Heart right ventricle (tissue), 2 donors: ENCODE data around the gene HACD3.

GRCh38 chr15:63942604-63943249, 103.6 kb downstream of the DAPK2 start:
- PRO-cap, 2 experiments = no peak in any of the 2 experiments

- PRO-cap, 2 experiments = no peak in any of the 2 experiments
These were observed 41.6 kb downstream of the DAPK2 start for GRCh38 chr15:64004601-64005075.

GRCh38 chr15:64044674-64045352, 1.5 kb downstream of the DAPK2 start:
- PRO-cap, 2 experiments = no peak in any of the 2 experiments

- PRO-cap, 2 experiments = no peak in any of the 2 experiments
These were observed 685 bp upstream of the DAPK2 start for GRCh38 chr15:64046946-64047394.

DNA sequence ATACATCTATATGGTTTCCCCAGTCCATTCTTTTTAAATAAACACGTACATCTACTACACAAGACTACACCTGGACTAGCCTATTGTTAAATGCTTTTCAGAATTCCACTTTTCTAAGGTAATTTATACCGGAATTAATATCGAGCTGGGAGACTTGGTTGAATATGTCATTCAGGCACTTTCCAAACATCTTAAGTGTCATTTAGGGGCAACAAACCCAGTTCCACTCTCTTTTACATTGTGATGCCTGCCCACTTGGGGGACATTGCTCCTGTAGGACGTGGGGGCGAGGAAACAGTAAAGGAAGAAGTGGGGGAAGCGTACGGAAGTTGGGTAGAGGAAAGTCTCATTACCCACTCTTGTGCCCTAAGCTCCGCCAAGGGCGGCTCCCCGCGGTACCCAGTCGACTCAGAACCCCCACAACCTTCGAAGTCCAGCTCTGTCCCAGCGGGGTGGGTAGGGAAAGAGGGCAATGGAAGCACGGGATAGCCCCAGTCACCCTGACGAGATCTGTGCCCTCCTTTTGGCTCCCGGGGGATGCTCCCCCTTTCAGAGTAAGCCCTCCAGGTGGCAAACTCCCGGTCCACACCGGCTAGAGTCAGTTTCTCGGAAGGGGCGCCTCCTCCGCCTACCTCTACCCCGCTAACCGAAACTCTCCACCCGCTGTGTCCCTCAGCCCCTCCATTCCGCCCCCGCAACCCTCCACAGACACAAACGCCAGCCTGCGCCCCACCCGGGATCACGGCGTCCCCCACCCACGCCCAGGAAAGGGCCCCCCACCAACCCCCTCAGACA, 639 bp downstream of the CSNK1G1 start:
- PRO-cap, 2 experiments = no peak in any of the 2 experiments

GRCh38 chr15:64390902-64391101, 3.2 kb downstream of the TRIP4 start:
- PRO-cap, 2 experiments = peak in 2 of 2 experiments; most common minus-strand start chr15:64390955 (in 2)

DNA sequence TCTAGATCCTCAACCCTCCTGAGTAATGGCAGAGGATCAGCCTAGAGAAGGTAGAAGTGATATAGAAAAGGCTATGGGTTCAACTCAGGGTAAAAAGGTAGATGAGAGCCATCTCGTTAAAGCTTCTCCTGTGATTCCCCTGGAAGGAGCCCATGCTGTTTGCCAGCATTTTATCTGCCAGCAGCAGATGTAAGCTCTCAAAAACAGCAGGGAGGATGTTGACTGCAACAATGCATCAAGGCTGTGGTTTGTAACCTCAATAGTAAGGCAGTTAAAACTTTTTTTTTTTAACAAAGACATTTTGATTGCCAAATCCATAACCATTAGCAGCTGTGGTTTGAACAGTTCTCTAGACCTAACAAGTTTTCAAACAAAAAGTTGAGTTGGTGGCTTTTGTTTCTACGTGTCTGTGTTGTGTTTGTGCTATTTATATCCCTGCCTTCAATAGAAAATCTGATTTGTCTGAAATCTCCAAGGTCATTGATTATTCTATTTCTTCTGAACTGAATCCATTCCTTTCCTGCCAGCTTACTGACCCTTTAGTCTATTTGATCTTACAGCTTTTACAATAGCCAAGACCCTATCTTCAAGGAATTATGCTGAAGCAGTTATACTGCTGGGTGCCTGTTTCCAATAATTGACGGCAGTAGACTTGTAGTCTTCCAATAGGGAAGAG, 30.0 kb upstream of the ZNF609 start:
- PRO-cap, 2 experiments = no peak in any of the 2 experiments

GRCh38 chr15:64499189-64500180, 39.1 kb downstream of the ZNF609 start:
- PRO-cap, 2 experiments = no peak in any of the 2 experiments

DNA sequence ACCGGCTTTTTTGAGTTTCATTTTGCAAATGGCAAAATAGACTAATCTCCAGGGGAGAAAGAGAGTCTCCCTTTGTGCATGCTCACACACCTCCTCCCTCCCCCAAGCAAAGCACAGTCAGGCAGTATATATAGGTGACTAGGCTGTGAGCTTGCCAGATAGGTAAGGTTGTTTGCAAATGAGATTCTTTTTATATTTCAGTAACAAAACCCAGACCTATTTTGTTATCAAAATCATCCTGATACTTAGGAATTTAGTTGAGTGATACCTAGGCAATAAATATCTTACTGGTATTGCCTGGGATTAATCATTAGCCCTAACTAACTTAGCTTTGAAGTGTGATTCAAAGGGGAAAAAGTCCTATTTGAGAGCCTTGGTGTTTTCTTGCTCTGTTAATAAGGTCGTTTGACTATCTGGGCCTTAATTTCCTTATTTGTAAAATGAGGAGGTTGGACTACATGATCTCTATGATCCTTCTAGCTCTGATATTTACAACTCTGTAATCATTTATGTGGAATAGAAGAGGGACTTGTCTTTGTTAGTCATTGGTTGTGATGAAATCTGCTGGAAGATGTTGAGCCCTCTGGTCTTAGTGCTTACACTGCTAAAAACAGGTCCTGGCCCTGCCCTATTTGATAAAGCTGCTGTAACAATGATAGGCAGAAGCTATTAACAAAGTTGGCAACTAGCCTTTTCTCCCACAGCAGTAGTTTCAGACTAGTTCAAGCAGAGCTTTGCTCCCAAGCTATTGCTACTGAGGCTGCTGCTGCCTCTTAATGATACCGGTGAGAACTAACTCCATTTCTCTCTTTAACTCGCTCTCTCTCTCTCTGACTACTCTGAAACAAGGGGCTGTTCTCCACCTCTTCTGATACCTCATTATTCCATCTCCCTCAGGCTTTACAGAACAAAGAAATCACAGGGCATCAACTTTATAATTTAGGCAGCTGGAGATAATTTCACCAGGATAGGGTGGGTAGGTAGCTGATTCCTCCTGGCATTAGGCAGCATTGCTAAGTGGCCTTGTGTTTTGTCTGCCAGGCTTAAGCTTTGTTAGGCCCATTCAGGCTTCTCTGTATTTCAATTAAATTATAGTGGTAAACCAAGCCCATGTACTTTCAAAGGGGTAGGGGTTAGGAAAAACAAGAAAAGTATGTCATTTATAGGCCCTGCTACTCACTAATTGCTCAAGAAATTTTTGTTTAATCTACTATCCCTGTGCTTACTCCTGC, 139.9 kb downstream of the RBPMS2 start:
- PRO-cap, 2 experiments = no peak in any of the 2 experiments

- PRO-cap, 2 experiments = peak in 1 of 2 experiments; most common plus-strand start chr15:64701708 (in 1)
These were observed 73.7 kb downstream of the RBPMS2 start for GRCh38 chr15:64701592-64702254.

GRCh38 chr15:64740223-64741478, 34.7 kb downstream of the RBPMS2 start:
- PRO-cap, 2 experiments = peak in 1 of 2 experiments; most common minus-strand start chr15:64740479 (in 1)

- PRO-cap, 2 experiments = peak in 2 of 2 experiments; most common plus-strand start chr15:64835890 (in 1); most common minus-strand start chr15:64835728 (in 1)
These were observed 6.0 kb upstream of the PLEKHO2 start for GRCh38 chr15:64835598-64836186.

- PRO-cap, 2 experiments = peak in 2 of 2 experiments; most common plus-strand start chr15:64842843 (in 2); most common minus-strand start chr15:64842671 (in 1)
These were observed 793 bp downstream of the PLEKHO2 start for GRCh38 chr15:64842435-64842981.

GRCh38 chr15:64951867-64952960, 37.5 kb downstream of the SPG21 start:
- PRO-cap, 2 experiments = no peak in any of the 2 experiments

DNA sequence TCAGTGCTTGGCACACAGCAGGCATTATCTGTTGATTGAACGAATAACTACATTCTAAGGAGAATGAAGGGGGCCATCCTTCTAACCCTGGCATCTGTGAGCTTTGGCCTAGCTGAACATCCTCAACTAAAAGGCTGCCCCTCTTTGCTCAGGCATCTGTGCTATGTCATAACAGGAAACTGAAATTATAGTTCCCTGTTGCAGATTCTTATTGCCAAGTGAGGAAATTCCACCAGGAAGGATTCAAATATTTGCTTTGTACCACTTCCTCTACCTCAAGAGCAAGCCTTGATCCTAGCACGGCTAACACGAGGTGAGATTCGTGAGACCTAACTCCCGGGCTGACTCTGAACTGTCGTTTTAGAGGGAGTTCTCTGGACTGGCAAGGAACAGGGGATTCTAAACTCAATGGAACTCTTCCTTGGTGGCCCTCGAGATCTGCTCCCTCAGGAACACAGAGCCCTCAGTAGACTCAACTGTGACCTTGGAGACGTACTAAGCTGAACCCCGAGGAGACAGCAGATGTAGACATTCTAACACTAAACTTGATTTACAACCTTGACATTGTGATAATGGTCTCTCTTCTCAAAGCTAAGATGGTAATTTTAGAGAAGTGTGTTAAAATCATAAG, 4.3 kb downstream of the SPG21 start:
- PRO-cap, 2 experiments = no peak in any of the 2 experiments

GRCh38 chr15:65130856-65131355, 2.7 kb downstream of the PDCD7 start:
- PRO-cap, 2 experiments = no peak in any of the 2 experiments

DNA sequence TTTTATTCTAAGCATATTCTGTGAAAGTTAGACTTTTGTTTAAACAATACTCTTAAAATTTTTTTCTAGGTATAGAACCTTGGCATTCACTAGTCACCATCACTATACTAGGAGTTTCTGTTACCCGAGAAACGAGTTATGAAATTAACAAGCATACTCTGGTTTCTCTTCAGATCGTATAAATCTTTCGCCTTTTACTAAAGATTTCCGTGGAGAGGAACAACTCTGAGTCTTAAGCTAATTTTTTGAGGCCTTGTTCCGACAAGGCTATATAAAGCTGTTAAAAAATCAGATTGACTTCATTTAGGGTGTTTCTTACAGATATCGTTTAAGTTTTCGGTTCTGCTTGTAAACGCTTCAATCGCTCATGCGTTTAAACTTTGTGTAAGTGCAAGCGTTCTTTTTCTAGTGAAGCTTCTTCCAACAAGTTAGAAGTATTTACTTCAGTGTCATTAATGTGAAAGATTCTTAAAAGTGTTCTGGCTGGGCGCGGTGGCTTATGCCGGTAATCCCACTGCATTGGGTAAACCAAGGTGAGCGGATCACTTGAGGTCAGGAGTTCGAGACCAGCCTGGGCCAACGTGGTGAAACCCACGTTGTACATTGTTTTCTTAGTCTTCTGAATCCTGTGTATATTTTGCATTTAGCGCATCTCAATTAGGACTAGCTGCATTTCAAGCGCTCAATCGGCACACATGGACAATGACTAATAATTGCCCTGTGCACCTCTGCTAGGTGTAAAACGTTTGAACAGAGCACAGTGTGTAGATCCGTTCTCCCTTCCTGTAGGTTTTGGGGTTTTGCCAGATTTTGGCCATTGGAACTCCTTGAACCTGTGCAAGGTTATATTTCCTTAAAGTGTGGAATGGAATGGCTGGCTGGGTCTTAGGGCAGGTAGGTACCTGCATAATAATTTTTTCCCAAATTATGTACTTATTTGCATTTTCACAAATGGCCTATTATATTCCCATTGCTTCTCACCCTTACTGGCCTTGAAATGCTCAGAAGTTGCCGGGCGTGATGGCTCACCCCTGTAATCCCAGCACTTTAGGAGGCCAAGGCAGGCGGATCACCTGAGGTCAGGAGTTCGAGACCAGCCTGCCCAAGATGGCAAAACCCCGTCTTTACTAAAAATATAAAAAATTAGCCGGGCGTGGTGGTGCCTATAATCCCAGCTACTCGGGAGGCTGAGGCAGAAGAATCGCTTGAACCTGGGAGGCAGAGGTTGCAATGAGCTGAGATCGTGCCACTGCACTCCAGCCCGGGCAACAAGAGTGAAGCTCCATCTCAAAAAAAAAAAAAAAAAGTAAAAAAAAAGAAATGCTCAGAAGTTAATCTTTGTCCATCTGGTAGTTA, 18.3 kb upstream of the PARP16 start:
- PRO-cap, 2 experiments = peak in 2 of 2 experiments; most common plus-strand start position 154 of the sequence (in 2)

DNA sequence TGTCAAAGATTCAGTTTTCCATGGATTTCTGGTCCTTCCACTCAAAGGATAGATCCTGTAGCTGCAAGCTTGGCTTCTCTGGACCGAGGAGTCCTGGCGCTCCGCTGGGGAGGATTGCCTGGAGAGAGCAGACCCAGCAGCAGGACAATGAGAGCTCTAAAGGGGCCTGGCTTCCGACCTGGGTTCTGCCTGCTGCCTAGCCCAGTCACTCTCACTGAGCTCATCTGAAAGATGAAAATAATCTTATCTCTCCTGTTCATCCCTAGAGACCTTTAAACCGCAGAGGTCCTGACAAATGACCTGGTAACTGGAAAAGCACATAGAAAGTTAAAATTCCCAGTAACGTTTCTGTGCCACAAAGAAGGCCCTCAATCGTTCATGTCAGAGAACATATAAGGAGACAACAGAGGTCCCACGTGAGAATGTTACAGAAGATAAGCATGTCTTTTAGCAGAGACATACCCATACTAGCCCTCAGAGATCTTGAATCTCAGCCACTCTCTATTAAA, 693 bp upstream of the IGDCC3 start:
- PRO-cap, 2 experiments = no peak in any of the 2 experiments

GRCh38 chr15:65530279-65530952, at the start of gene HACD3:
Gene HACD3 (plus strand): TSS chr15:65530463.
- PRO-cap, 2 experiments = peak in 2 of 2 experiments; most common plus-strand start chr15:65530486 (in 2); most common minus-strand start chr15:65530375 (in 2)

DNA sequence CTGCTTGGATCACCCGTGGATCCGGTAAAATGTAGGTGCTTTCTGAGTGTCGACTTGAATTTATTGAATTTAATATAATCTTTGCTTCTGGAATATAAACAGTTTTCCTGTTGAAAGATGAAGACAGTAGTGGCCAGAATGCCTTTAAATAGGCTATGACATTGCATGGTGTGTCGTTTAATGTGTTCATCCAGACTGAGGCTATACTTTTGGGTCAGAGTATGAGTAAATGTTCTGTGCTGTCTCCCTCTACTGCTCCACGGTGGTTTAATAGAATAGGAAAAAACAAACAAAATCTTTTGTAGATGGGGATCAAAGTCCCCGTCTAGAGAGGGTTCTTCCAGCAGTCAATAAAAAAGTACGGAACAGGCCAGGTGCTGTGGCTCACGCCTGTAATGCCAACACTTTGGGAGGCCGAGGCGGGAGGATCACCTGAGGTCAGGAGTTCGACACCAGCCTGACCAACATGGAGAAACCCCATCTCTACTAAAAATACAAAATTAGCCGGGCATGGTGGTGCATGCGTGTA, 1.8 kb downstream of the HACD3 start:
- PRO-cap, 2 experiments = no peak in any of the 2 experiments